ENCODE measurements around the genes LRRTM3, DNA2 and TET1.

DNA sequence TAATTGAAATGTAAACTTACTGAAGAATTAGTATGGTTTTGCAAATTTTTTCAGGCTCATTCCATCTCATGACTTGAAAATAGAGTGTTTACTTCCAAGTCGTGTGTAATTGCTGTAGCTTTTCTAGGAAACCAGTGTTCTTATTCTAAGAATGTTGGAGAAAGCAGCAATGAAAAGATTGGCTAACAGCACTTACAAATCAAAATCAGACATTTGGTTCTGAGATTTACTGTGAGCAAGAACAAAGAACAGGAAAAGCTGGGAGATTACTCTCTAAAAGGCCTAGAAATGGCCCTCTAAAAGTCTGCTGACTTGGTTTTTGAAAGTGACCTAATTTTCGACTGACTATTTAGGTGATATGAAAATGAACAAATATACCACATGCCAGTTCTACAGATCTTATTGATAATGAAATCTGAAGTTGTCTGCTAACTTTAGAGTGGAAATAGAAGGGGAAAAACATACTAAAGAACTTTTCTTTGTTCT lies 52.1 kb downstream of the REEP3 start:
- PRO-cap, result no peak

DNA sequence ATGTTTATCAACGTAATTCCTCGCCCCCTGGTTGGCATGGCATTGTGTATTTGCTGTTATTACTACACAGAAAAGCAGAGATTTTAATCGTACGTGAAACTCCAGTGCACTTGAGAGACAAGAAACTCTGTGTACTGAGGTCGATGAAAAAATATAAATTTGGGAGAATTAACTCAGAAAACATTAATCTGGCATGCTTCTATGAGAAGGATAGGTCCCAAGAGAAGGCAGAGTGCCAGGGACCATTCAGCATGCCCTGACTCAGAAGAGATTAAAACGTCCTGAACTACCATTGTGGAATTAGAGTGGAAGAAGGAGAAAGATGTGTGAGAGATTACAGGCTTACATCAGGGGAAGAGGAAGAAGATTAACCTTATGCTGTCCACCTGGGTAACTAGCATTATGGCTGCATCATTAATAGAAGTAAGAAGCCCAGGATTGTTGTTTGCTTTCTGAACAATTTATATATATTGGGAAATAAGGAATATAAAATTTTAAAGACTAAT lies 72.4 kb downstream of the REEP3 start:
- PRO-cap, result no peak

GRCh38 chr10:63628502-63629078 lies 107.4 kb downstream of the REEP3 start:
- PRO-cap, result no peak

DNA sequence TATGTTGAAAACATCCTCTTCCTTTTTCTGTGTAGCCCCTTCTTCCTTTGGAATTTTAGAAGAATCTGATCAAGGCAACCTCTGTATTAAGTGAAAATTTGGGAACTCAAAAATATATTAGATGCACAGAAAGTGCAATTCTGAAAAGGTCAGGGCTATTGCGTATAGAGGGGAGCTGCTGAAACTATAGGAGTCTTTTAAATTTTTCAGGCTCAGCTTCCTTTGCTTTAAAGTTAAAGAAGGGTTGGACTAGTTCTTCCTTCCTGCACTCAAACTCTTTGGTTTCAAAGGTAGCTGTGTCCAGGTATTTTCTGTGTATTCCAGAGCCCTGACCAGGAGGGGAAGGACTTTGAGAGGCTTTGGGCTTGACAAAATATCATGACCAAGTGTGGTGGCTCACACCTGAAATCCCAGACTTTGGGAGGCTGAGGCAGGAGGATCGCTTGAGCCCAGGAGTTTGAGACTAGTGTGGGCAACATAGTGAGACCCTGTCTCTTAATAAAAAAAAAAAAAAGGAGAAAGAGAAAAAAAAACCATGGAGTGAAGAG lies 111.2 kb downstream of the REEP3 start:
- PRO-cap, result no peak

DNA sequence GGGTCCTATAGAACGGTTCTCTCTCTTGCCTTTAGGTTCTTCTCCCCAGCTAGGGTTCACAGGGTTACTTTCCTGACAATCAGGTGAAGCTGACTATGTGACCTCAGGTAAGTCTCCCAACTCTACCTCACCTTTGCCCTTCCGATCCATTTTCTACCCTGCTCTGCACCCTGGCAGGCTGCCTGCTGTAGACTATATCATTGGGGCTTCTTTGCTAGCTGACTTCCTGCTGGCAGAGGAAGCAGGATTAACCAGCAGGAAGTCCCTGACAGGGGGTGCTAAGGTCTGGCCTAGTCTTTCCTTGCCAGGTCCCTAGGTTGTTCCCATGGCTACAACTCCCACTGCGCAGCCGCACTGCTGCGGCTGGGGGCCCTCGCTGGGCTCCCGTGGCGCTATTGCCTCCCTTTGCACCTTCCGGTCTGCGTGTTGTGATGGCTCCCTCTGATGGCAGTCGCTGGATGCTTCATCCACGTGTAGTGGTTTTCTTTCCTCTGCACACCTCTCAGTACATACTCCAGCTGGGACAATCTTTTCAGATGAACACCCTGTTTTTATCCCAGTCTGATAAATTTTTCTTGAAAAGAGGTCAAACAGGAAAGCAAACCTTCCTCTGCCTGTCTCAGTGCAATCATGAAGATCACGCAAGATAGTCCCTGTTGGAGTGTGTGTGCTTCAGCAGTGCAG lies 365.9 kb downstream of the REEP3 start:
- PRO-cap, result no peak

GRCh38 chr10:65033264-65033748 lies 1512.1 kb downstream of the REEP3 start:
- PRO-cap, result no peak

DNA sequence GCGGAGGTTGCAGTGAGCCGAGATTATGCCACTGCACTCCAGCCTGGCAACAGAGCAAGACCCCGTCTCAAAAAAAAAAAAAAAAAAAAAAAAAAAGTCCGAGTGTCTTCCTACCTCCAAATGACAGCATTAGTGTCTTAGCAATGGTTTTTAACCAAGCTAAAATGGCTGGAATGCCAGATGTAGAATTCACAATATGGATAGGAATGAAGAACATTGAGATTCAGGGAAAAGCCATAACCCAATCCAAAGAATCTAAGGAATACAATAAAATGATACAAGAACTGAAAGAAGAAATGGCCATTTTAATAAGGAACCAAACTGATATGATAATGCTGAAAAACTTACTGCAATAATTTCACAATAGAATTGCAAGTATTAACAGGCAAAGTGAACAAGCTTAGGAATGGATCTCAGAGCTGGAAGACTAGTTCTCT lies 1271.9 kb upstream of the LRRTM3 start:
- PRO-cap, result no peak

- PRO-cap, result no peak
Observed at GRCh38 chr10:66925678-66926289, at the start of gene LRRTM3. TSS of gene LRRTM3 (plus strand) at chr10:66926036.

DNA sequence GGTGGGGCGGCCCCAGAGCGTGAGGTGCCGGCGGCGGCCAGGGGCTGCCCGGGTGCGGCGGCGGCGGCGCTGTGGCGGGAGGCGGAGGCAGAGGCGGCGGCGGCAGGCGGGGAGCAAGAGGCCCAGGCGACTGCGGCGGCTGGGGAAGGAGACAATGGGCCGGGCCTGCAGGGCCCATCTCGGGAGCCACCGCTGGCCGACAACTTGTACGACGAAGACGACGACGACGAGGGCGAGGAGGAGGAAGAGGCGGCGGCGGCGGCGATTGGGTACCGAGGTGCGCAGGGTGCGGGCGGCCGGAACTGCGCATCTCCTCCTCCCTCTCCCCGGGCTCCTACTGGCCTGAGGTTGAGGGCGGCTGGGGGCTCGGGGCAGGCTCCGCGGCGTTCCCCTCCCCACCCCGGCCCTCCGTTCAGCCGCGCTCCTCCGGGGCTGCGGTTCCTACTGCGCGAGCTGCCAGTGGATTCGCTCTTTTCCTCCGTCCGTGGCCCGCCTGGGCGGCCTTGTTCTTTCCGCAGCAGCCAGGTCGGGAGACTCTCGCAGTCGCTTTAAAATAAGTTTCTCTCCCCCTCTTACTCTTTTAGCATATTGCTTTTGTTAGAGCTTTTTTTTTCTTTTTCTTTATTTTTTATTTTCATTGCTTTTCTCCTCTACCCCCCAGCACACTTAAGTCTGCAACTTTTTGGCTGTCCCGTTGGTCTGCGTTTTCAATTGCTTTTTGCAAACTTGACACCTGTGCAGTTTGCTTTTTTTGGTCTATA lies 599 bp downstream of the SIRT1 start:
- PRO-cap, result unidirectional peak, plus-strand start at position 90 of the sequence; bidirectional peak, plus-strand start at position 345 of the sequence, minus-strand start at position 339 of the sequence

GRCh38 chr10:67900687-67901279 lies 16.3 kb downstream of the SIRT1 start:
- PRO-cap, result no peak

GRCh38 chr10:67918276-67919140 lies 34.1 kb downstream of the SIRT1 start:
- PRO-cap, result no peak

DNA sequence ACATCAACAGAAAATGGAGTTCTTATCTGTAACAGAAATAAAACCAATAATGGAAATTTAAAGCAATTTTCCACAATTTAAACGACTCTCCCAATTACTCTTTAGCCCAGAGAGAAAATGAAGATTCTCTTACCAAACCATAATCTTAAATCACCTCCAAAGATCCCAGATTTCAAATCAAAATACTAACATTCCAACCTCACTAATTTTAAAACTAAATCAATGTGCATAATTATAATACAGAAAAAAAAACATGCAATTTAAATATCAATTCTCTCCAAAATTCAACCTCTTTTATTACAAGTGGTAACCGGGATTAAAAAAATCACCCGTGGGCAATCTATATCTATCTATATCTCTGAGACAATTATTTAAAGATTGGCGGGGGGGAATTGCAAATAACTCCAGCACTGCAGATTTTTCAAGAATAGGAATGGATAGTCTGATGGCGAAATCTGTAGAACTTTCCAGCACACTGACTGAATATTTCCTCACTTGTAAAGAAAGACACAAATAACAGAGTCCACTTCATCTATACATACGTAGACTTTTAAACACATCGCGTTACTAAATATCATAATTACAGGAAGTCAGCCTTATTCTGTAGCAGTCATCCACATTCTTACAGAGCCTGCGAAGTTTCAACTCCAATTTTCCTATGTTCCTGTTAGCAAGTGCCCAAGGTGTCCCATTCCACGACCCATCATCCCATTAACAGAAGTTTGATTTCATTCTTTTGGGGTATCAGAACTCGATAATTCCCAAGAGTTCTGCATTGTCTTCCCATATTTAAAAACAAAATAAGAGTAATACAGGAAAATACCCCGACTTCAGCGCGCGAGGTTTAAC lies 1.2 kb downstream of the HERC4 start:
- PRO-cap, result no peak

DNA sequence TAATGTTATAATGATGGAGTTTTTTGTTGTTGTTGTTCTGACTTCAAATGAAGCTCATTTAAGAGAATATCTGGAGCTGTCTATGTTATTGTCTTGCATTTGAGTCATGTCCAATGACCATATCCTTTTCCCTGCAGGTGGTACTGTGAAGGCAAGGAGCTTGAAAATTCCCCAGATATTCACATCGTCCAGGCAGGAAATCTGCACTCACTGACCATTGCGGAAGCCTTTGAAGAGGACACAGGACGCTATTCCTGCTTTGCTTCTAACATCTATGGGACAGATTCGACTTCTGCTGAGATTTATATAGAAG lies 33.5 kb downstream of the MYPN start:
- PRO-cap, result no peak

DNA sequence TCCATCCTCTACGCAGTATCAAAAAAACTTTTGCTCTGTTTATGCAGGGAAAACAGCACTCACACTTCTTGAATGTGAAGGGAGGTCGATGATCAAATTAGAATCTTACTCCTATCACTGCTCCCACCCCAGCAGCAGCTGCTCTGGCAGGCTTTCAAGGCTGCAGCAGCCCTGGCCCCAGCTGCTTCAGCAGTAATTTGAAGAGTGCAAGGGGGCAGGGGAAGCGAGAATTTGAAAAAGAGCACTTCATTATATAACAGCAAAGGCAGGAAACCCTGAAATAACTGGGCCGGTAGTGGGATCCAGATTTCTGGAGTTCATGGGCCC lies 44.8 kb downstream of the MYPN start:
- PRO-cap, result no peak

DNA sequence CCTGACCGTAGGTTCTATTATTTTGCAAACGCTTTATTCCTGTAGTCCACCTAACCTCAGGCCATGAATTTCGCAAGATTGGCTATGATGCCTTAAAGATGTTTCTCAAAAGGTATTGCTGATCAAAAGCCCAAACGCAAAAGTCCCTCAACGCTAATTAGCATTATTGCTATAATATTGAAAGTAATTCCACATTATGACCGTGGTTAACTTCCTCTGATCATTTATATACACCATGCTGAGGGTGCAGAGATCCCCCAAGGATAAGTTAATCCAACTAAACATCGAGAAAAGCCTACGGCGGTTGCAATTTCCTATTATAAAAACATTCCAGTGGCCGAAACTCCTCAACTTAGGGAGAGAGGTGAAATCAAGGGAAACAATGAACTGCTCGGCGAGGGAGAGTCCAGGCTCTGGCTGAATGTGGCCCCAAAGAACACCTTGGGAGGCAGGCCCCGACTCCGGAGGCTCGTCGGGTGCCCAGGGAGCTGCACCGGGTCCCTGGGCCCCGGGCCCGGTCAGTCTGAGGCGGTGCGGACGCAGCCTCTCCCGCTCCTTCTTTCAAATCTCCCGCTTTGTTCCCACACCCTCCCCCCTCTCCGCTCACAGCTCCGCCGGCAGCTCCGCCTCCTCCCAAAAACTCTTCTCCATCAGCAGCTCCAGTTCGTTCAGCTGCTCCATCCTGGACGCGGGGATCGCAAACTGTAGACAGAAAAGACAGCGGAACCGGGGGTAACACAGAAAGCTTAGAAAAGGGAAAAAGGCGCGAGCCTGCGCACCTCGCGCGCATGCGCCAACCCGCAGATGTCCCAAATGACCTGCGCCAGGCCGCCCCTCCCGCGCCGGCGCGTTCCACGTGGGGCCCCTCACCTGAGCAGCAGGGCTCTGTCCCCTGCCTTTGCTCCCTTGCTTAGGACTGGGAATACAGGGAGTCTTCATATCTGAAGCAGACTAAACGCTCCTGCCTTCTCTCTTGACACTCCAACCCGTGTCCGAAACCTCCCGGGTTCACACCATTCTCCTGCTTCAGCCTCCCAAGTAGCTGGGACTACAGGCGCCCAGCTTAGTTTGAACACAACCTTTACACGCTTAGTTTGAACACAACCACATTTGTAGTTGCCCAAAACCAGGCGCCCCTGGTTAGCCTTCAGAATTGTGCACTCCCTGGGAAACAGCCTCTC lies at the start of gene DNA2:
Gene DNA2, minus strand, starts transcription at position 790 of the 1,181 bp plus-strand sequence.
- PRO-cap, result unidirectional peak, plus-strand start at position 227 of the sequence

GRCh38 chr10:68559735-68560935 lies at the start of gene TET1:
TSS of gene TET1 (plus strand) at chr10:68560337.
- PRO-cap, result unidirectional peak, plus-strand start at chr10:68560337

- PRO-cap, result no peak
Observed at GRCh38 chr10:68982279-68983510, 5.9 kb upstream of the KIFBP start.

DNA sequence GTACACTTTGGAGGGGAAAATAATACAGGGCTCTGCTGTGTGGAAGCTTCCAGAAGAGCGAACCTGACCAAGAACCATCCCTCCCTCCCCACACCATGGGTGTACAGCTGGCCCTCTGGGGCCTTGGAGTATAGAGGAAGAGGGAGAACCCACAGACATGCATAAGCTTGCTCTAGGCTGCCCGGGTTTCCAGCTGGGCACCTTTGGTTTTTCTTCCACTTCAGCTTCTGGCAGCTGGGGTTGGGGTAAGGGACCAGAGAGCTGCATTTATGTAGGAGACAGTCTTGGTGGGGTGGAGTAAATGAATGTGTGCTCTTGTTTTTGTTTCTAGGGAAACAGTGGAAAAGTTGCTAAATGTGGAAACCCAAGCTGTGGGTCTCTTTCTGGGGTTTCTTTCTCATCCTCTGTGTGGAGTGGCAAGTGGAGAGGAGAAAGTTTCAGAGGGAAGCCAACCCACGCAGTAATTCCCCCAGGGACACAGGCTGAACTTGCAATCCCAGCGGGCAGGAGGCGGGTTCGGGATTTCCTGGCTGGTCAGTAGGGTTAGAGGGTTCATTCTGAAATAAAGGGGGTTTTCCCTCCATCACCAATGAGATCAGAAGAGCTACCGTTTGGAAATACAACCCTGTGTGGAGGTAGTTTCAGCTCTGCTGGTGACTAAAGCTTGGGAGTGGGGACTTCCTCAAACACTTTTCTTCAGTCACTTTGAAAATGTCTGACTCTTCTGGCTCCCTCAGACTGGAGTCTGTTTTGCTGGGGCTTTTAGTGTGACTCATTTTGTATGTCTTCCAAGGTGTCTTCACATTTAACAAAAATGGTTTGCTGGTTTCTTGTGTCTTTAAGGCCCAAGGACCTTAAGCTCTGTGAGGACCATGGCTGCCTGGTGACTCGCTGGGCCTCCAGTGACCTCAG lies 22.3 kb upstream of the SRGN start:
- PRO-cap, result no peak

DNA sequence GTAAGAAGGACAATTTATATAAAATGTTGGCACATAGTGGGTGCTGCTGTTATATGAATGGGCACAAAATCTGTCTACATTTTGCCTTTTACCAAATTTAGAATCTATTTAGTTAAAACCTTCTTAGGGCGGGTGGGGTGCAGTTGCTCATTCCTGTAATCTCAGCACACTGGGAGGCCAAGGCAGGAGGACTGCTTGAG lies 8.6 kb downstream of the SRGN start:
- PRO-cap, result no peak

GRCh38 chr10:69316477-69316702 lies 2.3 kb upstream of the HK1 start:
- PRO-cap, result no peak